LHCN-M2 (cell line): Measurements from ENCODE around the gene NIBAN1.

DNA sequence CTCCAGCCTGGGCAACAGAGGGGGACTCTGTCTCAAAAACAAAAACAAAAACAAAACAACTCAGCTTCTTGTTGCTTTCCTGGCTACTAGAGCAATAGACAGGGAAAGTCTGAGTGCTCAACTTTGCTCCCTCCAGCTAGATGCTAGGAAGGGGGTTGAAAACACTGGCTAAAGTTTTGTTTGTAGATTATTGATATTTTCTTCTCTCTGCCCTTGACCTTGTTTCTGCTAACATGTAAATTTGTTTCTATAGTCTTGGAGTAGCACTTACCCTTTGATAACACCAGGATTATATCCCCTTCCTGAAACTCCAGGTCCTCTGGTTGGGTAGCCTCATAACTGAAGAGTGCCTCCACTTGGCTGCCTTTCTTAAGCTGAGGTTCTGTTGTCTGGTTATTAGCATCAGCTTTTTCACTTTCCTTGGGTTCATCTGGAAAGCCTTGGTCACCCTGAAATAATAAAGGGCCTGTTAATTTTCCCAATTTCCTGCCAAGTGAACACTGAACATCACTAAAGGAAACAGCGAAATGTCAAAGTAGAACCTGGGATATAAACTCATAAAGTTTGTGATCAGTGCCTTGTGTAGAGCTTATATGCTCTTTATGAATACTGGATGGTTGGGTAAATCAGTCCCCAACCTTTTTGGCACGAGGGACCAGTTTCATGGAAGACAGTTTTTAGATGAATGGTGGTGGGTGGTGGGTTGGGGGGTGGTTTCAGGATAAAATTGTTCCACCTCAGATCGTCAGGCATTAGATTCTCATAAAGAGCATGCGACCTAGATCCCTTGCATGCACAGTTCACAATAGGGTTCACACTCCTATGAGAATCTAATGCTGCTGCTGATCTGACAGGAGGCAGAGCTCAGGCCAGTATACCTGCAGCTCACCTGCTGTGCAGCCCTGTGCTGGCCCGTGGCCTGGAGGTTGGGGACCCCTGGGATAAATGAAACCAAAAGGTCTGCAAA, 30.2 kb downstream of the NCF2 start:
- RAMPAGE, long total RNA: no peak

DNA sequence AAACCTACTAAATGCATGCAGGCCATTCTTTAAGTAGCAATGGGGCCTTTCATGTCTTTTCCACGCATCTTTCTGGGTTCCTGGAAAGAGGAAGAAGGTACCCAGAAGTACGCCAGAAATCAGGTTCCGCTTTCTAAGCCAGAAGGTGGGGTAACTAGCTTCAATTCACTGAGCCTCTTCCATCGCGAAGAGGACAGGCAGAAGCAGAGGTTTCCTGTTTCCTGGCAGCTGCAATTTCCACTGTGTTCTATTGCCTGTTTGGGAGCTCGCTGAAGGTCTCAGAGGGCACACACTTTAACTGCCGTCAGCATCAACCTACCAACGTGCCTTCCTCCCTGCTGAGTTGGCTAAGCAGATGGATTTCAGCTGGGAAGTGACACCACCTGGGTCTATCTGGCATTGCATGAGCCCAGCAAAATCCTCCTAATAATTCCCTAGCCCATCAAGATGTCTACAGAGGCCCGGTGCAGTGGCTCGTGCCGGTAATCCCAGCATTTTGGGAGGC, 10.0 kb downstream of the NCF2 start:
- RAMPAGE, long total RNA: no peak

GRCh38 chr1:183593343-183593936, 3.2 kb upstream of the NCF2 start:
- RAMPAGE, long total RNA: no peak

DNA sequence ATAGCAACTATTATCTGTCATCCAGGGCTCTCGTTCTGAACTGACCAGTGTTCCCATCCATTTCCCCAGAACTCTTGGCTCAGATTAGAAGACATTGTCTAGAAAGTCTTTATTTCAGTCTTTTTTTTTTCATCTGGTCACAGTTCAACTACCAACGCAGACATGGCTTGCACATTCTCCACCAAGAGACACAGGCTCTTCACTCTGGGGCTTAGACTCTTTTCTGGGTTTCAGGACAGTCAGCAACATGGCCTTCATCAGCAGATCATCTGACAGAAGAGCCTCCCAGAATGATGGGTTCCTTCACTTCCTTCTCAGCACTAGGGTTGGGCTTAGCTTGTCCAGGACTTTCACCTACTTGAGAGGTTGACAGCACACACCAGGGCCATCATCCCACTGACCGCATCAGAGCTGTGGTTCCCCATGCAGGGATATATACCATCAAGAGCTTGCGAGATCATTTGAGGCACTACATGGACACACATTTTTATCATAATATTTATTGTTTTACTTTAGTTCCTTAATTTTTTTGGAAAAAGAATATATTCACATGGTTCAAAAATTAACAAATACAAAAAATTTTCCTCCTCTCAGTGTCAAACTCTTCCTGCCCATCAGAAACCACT, 10.3 kb upstream of the NCF2 start:
- RAMPAGE, long total RNA: no peak

- RAMPAGE, long total RNA: no peak
These were observed 661 bp downstream of the ARPC5 start for GRCh38 chr1:183634872-183635371.

DNA sequence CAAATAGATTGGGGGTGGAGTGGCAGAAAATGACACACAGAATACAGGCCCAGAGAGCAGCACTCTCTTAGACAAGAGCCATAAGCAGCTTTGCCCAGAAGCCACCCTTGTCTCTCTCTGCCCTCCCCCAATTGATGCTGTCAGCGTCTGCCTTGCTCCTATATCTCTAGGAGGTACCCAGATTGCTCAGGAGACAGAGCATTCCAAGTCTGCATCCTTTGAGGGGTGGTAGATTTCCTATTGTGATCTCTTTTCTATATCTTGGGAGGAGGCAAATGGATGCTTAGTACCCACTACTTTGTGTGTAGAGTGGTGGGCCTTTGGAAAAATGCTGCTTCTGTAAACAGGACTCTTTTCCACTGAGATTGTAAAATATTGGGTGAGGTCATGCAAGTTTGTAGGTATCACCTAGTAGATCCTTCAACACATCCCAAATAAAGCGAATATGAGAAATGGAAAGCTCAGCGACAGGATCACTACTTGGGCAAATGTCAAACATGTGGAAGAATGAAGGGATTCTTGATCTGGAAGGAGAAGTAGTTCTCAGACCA, 1.9 kb downstream of the RGL1 start:
- RAMPAGE, long total RNA: no peak

- RAMPAGE, long total RNA: no peak
These were observed 62.2 kb downstream of the RGL1 start for GRCh38 chr1:183867029-183867531.

GRCh38 chr1:183876991-183877750, 72.3 kb downstream of the RGL1 start:
- RAMPAGE, long total RNA: no peak

DNA sequence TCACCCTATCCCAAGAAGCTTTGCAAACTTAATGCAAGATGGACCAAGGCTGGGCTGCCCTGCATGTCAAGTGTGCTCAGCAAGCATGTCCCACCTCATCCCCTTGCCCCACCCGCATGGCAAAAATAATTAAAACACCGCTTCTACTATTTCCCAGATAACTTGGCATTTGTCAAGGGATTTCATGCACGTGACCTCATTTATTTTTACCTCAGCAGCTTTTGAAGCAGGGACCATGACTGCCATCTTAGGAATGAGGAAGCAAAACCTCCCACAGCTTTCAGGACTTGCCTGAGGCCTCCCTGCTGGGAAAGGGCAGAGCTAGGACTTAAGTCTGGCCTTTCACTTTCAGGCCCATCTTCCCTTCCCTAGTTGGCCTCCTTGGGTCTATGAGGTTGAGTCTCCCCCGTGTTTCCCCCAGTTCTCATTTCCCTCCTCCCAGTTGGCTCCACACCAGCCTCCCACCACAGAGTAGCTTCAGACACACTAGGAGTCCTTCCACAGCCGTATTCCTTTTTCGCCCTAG, 161.4 kb downstream of the TSEN15 start:
- RAMPAGE, long total RNA: no peak

DNA sequence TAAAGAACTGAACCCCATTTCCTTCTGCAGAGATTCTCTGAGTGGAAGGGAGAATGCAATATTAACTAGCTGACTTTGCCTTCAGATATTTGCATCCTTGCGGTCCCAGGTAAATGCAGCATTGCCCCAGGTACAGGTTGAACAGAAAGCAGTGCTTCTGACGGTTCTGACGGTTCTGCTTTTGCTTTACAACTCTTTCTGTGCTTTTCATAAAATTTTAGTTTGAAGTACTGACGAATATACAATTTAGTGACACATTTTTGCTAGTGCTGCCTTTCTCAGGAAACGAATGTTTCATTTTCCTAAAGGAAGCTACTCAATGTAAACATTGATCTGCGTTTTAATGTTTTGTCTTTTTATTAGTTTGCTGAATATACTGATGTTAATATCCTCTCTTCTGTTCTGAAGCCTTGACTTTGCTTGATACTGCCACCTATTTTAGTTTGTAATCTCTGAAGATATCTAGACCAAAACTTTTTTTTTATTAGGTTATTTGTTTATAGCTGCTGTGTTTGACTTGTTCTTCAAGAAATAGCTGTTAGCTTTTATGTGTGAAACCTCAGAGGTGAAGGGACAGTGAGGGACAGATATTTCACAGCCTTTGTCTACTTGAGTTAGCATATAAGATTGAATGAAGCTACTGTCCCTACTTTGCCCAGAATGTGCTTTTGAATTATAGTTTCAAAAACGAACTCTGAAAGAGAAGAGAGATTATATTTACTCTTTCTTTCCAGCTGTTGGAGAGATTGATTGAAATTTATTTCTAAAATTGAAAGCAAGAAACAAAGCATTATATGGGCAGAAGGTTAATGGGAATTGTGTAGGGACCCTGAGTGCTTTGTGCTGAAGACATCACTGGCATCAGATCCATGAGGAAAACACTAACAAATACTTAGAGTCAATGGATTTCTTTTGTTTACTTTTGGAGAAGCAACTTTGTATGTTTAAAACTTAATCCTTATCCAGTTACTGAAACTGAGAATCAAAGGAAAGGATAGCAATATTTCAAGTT, 66.7 kb downstream of the C1orf21 start:
- RAMPAGE, long total RNA: no peak

DNA sequence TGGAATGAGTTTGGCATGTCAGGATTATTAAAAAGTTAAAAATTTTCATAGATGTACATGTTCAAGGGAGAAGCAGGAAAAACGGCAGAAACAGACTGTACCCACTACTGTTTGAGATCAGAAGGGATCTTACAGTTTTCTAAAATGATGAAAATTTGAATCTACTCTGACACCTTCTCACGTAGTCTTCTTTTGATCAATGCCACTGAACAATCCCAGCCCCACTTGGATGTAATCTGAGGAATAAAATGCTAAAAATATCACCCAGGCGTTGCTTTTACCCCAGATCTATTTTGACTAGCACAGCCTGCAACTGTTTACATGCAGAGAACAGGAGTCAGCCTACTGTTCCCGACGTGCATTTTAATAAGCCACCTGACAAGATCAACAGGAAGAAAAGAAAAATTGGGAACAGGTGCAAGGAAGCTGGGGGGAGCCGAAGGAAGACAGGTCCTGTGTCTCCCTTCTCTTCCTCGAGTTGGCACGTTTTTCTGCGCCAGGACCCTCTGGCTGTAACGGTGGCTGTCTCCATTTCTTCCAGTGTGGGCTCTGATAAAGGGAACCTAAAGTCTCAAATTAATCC, 117.1 kb downstream of the C1orf21 start:
- RAMPAGE, long total RNA: no peak

DNA sequence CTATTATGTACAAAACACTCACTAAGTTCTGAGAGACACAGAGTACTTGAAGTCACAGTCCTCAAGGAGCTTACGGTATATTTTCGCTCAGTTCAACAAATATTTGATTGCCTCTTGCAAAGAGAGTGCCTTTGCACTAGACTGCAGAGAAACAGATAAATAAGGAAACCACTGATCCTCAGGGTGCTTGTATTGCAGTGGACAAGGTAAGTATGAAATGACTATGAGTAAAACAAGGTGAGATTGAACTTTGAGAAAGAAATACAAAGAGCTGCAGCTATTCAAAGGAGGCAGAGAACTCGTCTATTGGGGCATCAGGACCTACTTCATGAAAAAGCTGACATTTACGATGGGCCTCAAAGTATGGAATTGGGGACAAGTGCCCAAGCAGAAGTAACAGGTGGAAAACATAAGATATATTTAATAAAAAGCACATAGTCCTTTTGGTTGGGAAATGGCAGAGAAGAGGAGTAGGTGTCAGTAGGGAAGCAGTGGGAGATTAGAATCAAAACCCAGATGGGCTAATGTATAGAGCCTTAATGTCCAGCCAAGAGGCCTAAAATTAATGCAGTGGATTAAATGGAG, 123.4 kb downstream of the C1orf21 start:
- RAMPAGE, long total RNA: no peak

DNA sequence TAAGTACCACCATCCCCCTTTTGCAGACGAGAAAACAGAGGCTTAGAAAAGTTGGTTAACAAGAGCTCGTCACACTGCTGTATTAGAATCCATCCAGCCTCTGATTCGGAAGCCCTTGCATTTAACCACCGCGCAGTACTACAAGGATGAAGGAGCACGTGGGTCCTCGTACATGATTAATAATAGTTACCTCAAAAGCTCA, 778 bp upstream of the EDEM3 start:
- RAMPAGE, long total RNA: no peak

- RAMPAGE, long total RNA: no peak
These were observed 16.6 kb upstream of the EDEM3 start for GRCh38 chr1:184771085-184771796.

GRCh38 chr1:184958785-184959446, 15.4 kb downstream of the NIBAN1 start:
- RAMPAGE, long total RNA: no peak

DNA sequence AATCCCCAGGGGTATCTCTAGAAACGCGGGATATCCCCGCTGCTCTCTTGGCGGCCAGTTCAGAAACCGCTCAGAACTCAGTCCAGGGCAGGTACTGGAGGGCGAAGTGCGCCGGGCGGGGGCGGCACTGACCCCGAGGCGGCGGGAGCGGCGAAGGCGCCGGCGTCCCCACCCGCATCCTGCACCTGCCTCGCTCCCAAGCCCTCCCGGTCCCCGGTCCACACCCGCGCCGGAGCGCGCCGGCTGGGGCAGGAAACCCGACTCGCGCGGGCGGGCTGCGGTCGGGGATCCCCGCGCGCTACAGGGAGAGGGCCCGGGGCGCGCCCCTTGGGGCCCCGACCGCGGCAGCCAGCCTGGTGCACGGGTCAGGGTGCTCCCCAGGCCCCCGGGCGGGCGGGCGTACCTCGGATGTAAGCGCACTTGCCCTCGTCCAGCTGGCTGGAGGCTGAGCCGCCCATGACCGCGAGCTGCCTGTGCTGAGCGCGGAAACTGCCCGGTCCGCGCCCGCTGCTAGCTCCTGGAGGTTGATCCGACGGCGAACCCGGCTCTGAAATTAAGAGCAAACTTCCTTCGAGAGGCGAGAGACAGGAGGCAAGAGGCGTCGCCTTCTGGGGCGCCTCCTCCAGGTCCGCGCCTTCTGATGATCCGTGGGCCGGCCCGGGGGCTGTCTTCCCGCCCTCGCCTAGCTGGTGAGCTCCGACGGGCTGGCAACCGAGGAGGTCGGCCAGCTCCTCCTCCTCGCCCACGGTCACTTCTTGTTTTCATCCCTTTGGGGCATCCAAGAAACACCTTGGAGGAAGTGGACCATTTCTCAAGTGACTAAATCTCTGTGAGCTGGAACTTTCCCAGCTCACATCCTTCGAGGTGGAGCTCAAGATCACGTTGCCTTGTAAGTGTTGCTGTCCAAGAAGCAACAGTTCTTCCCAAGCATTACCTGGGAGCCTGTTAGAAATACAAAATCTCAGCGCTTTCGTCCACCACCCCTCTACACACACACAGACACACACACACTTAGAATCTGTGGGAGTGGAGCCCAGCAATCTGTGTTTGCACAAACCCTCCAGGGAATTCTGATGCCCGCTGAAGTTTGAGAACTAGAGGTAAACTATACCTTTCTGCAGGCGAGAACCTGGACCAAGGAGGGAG, at the start of gene NIBAN1:
TSS of gene NIBAN1 (minus strand) at position 610 of the 1,146 bp plus-strand sequence.
- RAMPAGE, long total RNA: no peak

GRCh38 chr1:185150027-185150912, 6.5 kb downstream of the TRMT1L start:
- RAMPAGE, long total RNA: no peak

DNA sequence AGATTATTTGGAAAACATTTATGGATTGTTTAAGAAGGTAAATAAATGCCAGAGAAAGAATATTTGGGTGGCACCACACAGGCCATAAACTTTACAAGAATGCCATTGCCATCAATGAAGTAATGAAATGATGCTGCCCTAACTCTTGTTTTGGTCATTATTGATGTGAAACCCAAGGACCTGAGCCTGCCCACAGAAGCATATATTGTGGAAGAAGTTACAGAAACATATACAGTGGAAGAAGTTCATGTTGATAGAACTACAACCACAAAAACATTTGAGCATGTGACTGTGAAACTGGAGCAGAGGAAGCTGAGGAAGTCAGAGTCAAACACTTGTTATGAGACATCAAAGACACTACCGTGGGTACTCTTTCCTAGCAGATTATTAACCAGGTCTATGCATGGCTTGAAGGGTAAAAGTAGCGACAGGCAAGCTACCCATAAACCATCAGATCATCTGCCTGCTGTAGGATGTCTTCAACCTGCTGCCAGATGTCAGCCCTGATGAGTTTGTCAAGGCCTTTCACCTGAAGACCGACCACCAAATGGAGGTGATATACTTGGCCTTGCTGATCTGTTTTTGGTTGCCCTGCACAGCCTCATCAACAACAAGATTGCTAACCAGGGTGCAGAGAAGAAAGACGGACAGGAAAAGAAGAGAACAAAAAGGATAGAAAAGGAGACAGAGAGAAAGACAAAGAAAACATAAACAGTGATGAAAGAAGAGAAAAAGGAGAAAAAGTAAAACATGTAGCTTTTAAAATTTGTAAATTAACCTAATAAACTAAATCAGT, 35.8 kb downstream of the IVNS1ABP start:
- RAMPAGE, long total RNA: no peak

GRCh38 chr1:185297994-185298383, 19.1 kb downstream of the IVNS1ABP start:
- RAMPAGE, long total RNA: no peak

- RAMPAGE, long total RNA: no peak
These were observed 653 bp upstream of the IVNS1ABP start for GRCh38 chr1:185317376-185318415.